Colon Carcinoma Metastatic in the Lung (tissue), 2 donors: ENCODE data around the gene PMEL.

DNA sequence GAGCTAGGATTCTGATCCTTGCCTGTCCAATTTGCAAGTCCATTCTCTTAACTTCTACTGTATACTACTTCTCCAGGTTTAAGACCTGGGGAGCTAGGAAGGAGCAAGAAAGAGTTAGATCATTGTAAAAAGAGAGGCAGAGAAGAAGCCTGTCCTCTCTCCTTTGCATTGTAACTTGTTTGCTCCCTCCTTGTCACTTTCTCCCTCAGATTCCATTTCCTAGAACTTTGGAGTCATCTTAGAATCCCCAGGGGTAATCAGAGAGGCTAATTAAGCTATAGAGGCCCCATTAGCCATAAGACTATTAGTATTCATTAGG is 3.0 kb downstream of the DGKA start:
- PRO-cap, 2 experiments = no peak in any of the 2 experiments

DNA sequence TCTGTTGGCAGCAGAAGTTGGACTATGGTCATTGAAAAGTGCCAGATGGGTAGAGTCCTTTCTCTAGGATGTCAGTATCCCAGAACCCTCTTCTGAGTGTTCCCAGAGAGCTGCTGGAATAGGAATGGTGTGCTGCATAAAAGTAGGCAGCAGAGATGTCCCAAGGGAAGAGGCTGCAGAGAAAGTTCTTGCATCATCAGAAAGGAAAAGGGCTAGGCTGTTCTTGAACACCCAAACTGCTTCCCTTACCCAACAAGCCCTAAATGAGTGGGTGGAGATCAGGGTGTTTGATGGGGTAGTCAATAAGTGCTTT is 3.4 kb downstream of the DGKA start:
- PRO-cap, 2 experiments = no peak in any of the 2 experiments

DNA sequence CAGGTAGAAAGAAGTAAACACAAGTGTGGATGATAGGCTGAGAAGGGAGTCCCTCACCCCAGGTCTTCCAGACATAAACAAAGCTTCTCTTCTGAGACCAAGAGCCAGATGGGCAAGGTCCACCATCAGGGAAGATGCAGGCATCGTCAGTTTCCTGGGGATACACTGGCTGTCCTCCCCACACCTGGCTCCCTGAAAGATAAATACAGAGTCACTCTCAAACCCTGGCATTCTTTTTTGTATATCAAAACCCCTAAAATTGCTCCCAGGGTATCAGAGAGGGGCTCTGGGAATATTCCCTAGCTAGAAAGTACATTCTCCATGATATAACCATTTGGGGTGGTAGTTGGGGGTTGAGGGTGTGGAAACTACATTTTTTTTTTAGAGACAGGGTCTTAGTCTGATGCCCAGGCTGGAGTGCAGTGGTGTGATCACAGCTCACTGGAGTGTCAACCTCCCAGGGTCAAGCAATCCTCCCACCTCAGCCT is 7.4 kb downstream of the PMEL start:
- PRO-cap, 2 experiments = no peak in any of the 2 experiments

- PRO-cap, 2 experiments = no peak in any of the 2 experiments
Observed at GRCh38 chr12:55965837-55966530, at the start of gene PMEL. Gene PMEL, minus strand, starts transcription at chr12:55966042.

DNA sequence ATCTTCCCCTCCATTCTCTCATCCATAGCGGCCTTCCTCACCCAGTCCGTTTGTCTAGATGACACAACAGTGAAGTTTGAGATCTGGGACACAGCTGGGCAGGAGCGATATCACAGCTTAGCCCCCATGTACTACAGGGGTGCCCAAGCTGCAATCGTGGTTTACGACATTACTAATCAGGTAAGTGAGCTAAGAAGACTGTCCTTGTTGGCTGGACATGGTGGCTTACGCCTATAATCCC is 7.2 kb upstream of the SUOX start:
- PRO-cap, 2 experiments = no peak in any of the 2 experiments

DNA sequence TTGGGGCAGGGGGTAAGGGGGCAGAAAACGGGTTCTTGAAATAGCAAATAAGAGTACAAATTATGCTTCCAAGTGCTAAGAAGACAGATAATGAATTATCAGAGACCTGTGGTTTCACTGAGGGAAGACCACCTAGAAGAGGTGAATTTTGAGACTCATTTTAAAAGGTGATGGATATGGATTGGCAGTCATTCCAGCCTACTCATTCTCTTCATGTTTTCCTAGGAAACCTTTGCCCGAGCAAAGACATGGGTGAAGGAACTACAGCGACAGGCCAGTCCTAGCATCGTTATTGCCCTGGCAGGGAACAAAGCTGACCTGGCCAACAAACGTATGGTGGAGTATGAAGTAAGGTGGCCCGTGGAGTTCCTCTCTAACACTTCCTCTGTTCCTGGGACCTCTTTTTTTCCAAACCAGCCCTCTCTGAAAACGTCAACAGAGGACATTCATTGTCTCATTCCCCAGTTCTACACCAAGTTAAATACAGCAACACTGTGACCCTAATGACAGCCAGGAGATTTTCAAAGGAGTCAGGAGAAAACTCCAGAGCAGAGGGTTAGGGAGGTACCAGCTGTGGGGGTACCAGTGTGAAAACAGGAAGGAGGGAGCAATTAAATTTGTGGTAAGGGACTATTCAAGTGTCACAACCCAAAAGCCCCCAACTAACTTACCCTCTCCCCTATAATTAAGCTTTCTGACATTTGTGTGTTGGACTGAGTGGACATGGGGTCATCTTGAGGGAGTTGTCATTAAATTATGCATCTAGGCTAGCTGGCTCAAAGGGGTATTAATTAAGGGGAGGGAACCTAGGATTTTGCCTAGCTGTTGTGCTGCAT is 6.4 kb upstream of the SUOX start:
- PRO-cap, 2 experiments = no peak in any of the 2 experiments

GRCh38 chr12:56078791-56079689 is 925 bp upstream of the ERBB3 start:
- PRO-cap, 2 experiments = peak in 2 of 2 experiments; most common plus-strand start chr12:56079340 (in 2); most common minus-strand start chr12:56079390 (in 2)

- PRO-cap, 2 experiments = no peak in any of the 2 experiments
Observed at GRCh38 chr12:56104854-56105547, 642 bp downstream of the PA2G4 start.

DNA sequence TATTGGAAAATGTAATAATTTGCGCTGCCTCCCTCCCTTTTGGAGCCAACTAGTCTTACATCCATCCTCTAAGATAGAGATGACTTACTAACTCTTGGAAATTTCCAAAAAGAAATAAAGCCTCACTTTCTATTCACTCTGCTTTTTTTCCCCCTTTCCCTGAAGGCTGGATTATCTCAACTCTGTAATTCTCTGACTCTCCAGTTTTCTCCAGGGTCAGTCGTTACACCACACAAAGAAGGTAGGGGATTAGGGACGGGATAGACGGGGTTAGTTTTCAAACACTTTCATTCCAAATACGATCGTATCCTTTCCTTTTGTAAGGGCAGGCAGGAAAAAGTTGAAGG is 715 bp upstream of the ESYT1 start:
- PRO-cap, 2 experiments = no peak in any of the 2 experiments

DNA sequence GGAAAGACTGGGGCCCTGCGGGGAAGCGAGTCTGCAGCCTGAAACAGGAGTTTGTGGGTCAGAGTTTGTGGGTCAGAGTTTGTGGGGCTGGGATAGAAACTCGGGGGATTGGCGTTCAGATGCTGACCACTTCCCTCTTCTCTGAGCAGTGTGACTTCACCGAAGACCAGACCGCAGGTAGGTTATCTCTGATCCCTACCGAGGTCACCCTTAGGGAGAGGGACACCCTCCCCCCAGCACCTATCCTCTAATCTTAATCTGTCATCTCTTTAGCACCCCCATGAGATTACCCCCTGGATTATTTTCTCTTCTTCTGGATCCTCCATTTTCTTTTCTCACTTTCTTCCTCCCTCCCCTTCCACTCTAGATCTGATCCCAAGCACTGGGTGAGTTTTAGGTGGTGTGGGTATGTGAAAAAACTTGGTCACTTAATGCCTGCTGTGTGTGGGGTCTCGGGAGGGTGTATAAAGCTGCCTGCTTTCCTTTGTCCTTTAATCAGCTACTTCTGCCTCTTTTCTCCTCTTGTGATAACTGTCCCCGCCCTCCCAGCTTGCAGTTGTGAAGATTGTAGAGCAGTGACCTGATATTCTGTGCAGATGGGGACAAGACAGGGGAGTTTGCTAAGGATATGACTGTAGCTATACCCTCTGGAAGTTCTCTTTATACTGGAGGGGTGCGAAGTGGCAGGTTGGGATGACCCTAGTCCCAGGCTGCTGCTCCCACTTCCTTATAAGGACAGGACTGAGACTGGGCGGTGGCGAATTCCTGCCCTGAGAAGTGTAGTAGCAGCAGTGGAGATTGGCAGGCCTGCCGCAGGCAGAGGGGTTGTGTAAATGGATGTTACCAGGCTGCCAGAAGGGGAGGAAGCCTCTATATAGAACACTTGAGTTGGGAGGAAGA is 626 bp downstream of the MYL6 start:
- PRO-cap, 2 experiments = peak in 2 of 2 experiments; most common plus-strand start position 791 of the sequence (in 2); most common minus-strand start position 662 of the sequence (in 2)

DNA sequence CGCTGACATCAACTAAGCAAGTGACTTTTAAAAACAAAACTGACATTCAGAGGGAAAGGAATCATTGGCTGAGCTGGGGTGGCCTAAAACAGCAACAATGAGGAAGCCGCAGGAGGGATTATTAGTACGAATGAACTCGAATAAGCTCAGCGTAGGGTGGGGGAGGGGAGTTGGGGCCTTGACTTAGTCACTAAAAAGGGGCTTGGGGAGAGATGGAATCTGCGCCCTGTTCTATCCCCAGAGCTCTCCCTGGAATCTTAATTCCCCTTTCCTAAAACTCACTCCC is 4.8 kb downstream of the MYL6 start:
- PRO-cap, 2 experiments = no peak in any of the 2 experiments

GRCh38 chr12:56163255-56163909 is 5.2 kb downstream of the MYL6 start:
- PRO-cap, 2 experiments = no peak in any of the 2 experiments

DNA sequence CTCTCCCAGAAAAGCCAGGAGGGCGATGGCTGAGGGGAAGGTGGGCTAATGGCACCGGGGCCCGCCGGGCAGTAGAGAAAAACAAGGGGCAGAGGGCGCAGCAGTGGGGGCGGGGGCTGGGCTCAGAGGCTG is 383 bp downstream of the SMARCC2 start:
- PRO-cap, 2 experiments = no peak in any of the 2 experiments

GRCh38 chr12:56348385-56348712 is 9.7 kb downstream of the IL23A start:
- PRO-cap, 2 experiments = no peak in any of the 2 experiments

- PRO-cap, 2 experiments = no peak in any of the 2 experiments
Observed at GRCh38 chr12:56541676-56541900, 20.0 kb downstream of the RBMS2 start.

GRCh38 chr12:56611709-56612410 is 18.3 kb downstream of the BAZ2A start:
- PRO-cap, 2 experiments = no peak in any of the 2 experiments

DNA sequence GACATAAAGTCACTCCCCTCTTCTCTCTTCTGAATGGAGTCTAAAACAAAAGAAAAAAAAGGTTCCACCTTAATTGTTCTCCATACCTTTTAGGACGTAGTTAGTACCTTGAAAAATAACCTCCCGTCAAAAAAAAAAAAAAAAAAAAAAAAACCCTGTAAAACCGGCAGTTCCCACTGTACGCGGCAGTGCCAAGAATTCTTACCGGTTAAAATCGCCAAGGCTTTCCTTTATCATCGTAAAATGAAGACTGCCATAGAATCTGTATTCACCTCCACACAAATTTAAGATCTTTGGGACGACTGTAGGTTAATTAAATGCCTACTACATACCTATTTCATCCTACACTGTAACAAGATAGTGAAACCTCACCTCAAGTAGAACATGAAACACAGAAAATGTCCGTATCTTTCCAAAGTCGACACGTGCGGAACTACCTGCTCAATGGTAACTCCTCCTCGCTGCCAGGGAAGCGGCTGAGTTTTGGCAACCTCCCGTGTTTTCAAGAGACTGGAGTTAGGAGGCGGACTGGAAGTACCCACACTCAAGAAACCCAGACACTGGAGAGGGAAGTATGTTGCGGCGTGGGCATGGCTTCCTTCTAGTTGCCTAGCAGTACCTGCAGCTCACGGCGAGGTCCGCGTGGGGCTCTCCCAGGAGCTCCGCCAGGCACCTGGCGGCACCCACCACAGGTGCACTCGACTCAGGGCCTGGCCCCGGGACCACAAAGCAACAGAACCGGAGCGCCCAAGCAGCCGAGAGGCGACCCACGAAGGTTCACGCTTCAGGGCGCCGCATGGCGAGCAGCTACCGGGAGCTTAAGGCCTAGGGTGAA is 989 bp downstream of the PTGES3 start:
- PRO-cap, 2 experiments = peak in 2 of 2 experiments; most common plus-strand start position 505 of the sequence (in 1)

DNA sequence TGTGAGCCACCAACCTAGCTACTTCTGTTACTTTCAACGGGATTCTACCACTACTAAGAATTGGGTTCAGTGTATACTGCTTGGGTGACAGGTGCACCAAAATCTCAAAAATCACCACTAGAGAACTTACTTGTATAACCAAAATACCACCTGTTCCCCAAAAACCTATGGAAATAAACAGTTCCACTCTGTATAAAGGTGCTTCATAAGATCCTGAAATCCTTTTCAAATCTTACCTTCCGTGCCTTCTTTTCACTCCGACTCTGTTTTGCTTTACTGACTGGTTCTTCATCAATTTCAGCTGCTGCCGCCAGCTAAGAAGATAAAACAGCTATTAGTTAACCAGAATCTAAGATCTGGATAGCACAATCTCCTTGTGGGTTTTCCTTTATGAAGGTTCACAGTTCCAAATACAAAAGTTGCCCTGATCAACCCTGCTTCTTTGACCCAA is 10.9 kb downstream of the NACA start:
- PRO-cap, 2 experiments = no peak in any of the 2 experiments

GRCh38 chr12:56714577-56714925 is 10.5 kb downstream of the NACA start:
- PRO-cap, 2 experiments = no peak in any of the 2 experiments

DNA sequence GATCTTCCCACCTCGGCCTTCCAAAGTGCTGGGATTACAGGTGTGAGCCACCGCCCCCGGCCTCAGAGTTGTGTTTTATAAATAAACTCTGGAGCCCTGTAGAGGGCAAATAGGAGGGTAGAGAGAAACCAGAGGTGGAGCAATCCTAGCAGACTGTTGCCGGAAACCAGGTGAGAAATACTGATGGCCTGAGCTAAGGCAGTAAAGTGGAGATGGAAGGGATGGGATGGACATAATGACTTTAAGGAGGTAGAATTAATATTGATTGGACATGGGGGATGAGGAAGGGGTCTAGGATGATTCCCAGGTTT is 2.6 kb upstream of the HSD17B6 start:
- PRO-cap, 2 experiments = no peak in any of the 2 experiments